GM12878 (cell line): Measurements from ENCODE around the gene RNF180.

DNA sequence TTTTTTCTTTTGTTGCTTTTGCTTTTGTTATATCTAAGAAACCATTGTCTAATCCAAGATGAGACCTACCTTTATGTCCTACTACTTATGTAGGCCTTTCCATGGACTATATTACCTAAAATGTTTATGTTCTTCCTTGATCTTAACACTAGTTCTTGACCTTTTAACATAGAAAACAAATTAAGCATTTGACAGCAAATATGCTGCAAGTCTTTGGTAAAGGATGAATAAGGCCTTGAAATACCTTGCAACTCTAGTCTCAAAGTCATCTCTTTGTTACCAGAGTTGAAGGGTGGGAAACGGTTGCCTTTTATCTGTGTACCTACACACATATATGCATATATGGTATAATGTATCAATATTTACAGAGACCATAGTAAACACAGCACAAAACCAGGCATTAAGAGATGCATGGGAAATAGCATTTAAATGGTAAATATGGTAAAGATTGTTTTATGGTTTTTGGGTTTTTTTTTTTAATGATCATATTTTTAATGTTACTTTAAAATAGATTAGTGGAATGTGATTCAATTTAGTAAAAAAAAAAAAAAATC is 16.5 kb downstream of the KIF2A start:
- RAMPAGE, long total RNA: no peak
- RRBS, 2 experiments: no CpG with 5 or more reads among the region's 1 CpG
CAGE:
- cytosol, long polyA minus RNA: no peak
- cytosol, long polyA plus RNA: no peak
- long polyA plus RNA: no peak
- nucleolus, long total RNA: no peak
- nucleus, long polyA plus RNA: no peak
- nucleus, long total RNA: no peak

DNA sequence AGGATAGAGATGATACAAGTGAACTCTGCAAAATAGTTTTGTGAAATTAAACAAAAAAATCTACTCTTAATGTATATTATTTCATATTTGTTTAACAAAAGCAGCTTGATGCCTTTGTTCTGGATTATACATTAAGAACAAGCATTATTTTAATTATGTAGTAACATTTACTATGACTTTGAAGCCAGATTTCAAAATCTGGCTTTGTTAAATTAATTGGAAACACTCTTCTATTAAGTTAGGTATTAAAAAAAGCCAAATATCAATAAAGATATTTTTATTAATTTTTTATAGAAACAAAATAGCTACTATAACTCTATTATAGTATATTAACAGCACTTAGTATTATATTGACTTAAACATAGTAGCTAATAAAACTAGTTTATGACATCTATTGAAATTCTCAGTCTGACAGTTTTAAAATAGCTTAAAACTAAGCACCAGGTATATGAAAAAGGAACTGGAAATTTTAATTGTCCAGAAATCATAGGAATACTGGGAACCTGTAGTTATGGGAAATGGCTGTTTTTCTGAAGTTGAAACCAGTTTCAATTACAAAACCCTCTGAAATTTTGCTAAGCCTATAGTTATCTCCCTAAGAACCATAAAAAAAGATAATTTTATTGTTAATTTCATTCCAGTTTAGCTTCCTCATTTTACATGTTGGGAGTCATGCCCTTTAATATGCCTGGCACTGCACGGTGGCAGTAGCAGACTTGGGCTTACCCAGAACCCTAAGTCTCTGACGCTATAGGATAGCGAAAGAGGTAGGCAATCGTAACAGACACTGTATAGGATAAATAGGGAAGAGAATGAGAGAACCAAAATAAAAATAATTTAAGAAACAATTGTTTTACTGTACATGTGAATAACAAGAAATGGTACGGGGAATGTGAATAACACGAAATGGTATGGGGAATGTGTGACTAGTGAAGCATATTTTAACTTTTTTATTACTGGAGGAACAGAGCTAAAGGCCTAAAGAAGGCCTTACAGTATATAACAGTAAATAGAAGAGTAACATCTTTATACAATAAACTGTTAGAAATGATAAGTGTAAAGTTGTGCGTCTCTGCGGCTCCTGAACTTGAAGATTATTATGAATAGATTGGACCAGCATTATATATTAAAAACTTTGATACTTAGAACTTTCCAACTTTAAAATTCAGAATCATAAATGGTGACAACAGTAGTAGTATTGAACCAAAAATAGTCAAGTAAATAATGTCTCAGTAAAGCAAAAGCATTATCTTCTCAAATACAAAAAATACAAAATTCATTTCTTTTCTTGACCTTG is 15.6 kb downstream of the DIMT1 start:
- RAMPAGE, long total RNA: no peak
- RRBS, 2 experiments: no CpG with 5 or more reads among the region's 8 CpGs
CAGE:
- cytosol, long polyA minus RNA: no peak
- cytosol, long polyA plus RNA: no peak
- long polyA plus RNA: no peak
- nucleolus, long total RNA: no peak
- nucleus, long polyA plus RNA: no peak
- nucleus, long total RNA: no peak

GRCh38 chr5:64163535-64164141 is 2.0 kb upstream of the RNF180 start:
- RAMPAGE, long total RNA: no peak
- RRBS, 2 experiments: no CpG with 5 or more reads among the region's 4 CpGs
CAGE:
- cytosol, long polyA minus RNA: no peak
- cytosol, long polyA plus RNA: no peak
- long polyA plus RNA: no peak
- nucleolus, long total RNA: no peak
- nucleus, long polyA plus RNA: no peak
- nucleus, long total RNA: no peak

DNA sequence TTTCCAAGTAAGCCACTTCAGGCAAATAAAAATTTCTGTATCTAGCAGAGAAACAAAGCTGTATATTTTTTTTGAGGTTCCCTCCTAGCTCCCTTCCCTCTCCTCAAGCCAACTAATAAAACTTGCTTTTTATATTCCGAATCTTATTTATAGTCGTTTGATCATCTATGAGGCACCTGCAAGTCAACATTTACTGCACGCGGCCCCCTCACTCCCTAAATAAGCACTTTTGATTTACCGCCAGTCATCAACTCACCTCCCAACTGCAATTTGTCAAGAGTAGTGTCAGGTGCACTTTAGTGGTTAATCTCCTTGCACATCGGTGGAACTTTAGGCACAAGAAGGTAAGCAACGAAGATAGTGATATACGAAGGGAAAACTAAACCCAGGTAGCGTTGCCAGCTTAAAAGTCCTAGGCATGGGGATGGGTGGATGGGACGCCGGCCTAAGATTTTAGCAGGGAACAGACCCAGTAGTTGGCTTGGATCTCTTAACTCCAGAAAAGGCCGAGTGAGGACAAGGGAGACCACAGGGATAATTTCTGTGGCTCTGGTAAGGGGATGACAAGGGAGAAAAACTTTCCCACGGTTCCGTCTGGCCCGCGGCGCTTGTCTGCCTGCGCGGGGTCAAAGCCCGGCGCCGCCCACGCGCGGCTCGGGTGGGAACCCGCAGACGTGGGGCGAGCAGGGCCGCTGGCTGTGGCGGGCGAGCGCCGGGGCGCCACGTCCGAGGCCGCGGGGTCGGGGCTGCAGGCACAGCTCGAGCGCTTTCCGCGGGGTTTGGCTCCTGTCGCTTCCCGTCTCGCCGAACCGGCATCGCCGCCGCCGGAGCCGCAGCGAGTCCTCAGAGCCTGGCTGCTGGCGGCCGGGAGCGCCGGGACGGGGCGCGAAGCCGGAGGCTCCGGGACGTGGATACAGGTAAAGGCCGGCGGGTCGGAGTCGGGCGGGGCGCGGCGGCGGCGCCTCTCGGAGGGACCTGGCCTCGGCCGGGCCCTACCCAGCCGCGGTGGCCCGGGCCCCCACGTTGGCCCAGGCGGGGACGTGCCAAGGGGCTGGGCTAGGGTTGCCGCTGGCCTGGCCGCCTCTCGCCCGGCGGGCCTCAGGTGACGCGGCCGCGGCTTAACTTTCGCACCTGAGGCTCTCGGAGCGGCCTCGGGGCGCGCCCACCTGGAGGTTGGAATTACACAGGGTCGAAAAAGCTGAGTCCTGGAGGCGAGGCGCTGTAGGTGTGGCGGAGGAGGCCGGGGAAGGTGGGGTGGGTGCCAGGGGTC is at the start of gene RNF180:
TSS of gene RNF180 (plus strand) at position 807 of the 1,270 bp plus-strand sequence.
- RAMPAGE, long total RNA: no peak
- RRBS, 2 experiments: 7 to 27% methylated on average over 45 to 51 of the region's 104 CpGs
CAGE:
- cytosol, long polyA minus RNA: no peak
- cytosol, long polyA plus RNA: no peak
- long polyA plus RNA: no peak
- nucleolus, long total RNA: no peak
- nucleus, long polyA plus RNA: start-site peak on the plus strand centred at position 679 of the sequence, 45 bp wide, 7 and 10 reads in 2 replicates
- nucleus, long total RNA: no peak

- RAMPAGE, long total RNA: no peak
- RRBS, 2 experiments: no CpG with 5 or more reads among the region's 2 CpGs
CAGE:
- cytosol, long polyA minus RNA: no peak
- cytosol, long polyA plus RNA: start-site peak on the plus strand at chr5:64804226-64804373, 52 and 82 reads in 2 replicates
- long polyA plus RNA: no peak
- nucleolus, long total RNA: no peak
- nucleus, long polyA plus RNA: no peak
- nucleus, long total RNA: no peak
These were observed 35.4 kb downstream of the CWC27 start for GRCh38 chr5:64804202-64804401.

DNA sequence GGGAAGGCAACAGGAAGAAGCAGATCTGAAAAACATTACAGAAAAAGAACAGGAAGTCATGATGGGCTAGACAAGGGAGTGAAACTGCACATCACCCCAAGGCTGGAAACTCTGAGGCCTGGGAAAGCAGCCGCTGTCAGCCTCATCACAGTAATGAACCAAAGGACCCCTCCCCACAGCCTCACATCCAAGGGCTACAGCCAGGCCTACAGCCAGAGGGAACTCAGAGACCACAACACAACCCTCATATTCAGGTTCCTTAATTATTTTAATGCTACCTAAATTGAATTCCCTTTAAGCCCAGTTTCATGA is 258.5 kb downstream of the CWC27 start:
- RAMPAGE, long total RNA: no peak
- RRBS, 2 experiments: no CpG with 5 or more reads among the region's 1 CpG
CAGE:
- cytosol, long polyA minus RNA: no peak
- cytosol, long polyA plus RNA: no peak
- long polyA plus RNA: no peak
- nucleolus, long total RNA: no peak
- nucleus, long polyA plus RNA: no peak
- nucleus, long total RNA: no peak

- RAMPAGE, long total RNA: no peak
- RRBS, 2 experiments: no CpG with 5 or more reads among the region's 7 CpGs
CAGE:
- cytosol, long polyA minus RNA: no peak
- cytosol, long polyA plus RNA: no peak
- long polyA plus RNA: no peak
- nucleolus, long total RNA: no peak
- nucleus, long polyA plus RNA: no peak
- nucleus, long total RNA: no peak
These were observed 44.2 kb downstream of the ERBIN start for GRCh38 chr5:65970438-65971170.

DNA sequence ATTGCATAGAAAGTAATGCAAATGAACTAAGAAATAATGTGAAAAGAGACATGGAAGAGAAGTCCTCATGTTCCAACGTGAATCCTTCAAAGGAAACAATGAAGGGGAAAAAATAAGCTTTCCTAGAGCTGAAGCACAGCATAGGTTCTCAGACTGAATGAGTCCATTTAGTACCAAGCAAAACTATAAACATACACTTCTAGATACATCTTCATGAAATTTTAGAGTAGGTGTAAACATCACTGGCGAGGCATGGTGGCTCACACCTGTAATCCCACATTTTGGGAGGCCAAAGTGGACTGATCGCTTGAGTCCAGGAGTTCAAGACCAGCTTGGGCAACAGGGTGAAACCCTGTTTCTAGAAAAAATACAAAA is 60.2 kb upstream of the SREK1 start:
- RAMPAGE, long total RNA: no peak
- RRBS, 2 experiments: no CpG with 5 or more reads among the region's 3 CpGs
CAGE:
- cytosol, long polyA minus RNA: no peak
- cytosol, long polyA plus RNA: no peak
- long polyA plus RNA: no peak
- nucleolus, long total RNA: no peak
- nucleus, long polyA plus RNA: no peak
- nucleus, long total RNA: no peak

DNA sequence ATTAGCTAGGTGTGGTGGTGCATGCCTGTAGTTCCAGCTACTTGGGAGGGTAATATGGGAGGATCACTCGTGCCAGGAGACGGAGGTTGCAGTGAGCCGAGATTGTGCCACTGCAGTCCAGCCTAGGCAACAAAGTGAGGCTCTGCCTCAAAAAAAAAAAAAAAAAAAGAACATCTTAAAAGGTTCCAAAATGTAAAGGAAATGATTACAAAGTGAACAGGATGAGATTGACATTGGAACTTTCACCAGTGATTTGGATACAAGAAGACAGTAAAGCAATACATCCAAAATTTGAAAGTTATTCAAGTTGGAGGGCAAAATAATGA is 59.9 kb upstream of the SREK1 start:
- RAMPAGE, long total RNA: no peak
- RRBS, 2 experiments: no CpG with 5 or more reads among the region's 3 CpGs
CAGE:
- cytosol, long polyA minus RNA: no peak
- cytosol, long polyA plus RNA: no peak
- long polyA plus RNA: no peak
- nucleolus, long total RNA: no peak
- nucleus, long polyA plus RNA: no peak
- nucleus, long total RNA: no peak

- RAMPAGE, long total RNA: no peak
- RRBS, 2 experiments: no CpG with 5 or more reads among the region's 2 CpGs
CAGE:
- cytosol, long polyA minus RNA: no peak
- cytosol, long polyA plus RNA: no peak
- long polyA plus RNA: no peak
- nucleolus, long total RNA: no peak
- nucleus, long polyA plus RNA: no peak
- nucleus, long total RNA: no peak
These were observed 57.0 kb upstream of the SREK1 start for GRCh38 chr5:66087039-66087606.

DNA sequence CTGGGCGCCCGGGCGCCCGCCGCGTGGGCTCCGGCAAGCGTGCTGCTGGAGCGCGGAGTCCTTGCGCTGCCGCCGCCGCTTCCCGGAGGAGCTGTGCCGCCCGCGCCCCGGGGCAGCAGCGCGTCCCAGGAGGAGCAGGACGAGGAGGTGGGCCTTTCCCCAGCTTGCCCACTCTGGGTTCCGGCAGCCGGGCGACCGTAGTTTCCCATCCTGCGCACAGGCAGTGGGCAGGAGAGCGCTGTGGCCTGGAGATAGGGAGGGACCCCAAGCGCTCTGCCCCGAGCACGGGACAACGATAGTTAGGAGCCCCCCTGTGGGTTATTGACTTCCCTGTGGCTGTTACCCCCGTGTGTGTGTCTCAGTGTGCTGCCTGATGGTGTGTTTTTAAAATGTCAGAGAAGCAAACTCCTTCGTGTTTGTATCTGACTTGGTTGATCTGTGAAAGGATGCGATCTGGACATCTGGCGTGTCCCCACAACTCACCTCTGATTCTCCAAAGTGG is 730 bp downstream of the MAST4 start:
- RAMPAGE, long total RNA: no peak
- RRBS, 2 experiments: 1 to 3% methylated on average over 16 of the region's 36 CpGs
CAGE:
- cytosol, long polyA minus RNA: no peak
- cytosol, long polyA plus RNA: no peak
- long polyA plus RNA: no peak
- nucleolus, long total RNA: no peak
- nucleus, long polyA plus RNA: no peak
- nucleus, long total RNA: no peak

- RAMPAGE, long total RNA: no peak
- RRBS, 2 experiments: no CpG with 5 or more reads among the region's 6 CpGs
CAGE:
- cytosol, long polyA minus RNA: no peak
- cytosol, long polyA plus RNA: no peak
- long polyA plus RNA: no peak
- nucleolus, long total RNA: no peak
- nucleus, long polyA plus RNA: no peak
- nucleus, long total RNA: no peak
These were observed 25.7 kb downstream of the MAST4 start for GRCh38 chr5:66621879-66622339.

GRCh38 chr5:66690564-66690958 is 94.4 kb downstream of the MAST4 start:
- RAMPAGE, long total RNA: no peak
- RRBS, 2 experiments: no CpG with 5 or more reads among the region's 4 CpGs
CAGE:
- cytosol, long polyA minus RNA: no peak
- cytosol, long polyA plus RNA: no peak
- long polyA plus RNA: no peak
- nucleolus, long total RNA: no peak
- nucleus, long polyA plus RNA: no peak
- nucleus, long total RNA: no peak

DNA sequence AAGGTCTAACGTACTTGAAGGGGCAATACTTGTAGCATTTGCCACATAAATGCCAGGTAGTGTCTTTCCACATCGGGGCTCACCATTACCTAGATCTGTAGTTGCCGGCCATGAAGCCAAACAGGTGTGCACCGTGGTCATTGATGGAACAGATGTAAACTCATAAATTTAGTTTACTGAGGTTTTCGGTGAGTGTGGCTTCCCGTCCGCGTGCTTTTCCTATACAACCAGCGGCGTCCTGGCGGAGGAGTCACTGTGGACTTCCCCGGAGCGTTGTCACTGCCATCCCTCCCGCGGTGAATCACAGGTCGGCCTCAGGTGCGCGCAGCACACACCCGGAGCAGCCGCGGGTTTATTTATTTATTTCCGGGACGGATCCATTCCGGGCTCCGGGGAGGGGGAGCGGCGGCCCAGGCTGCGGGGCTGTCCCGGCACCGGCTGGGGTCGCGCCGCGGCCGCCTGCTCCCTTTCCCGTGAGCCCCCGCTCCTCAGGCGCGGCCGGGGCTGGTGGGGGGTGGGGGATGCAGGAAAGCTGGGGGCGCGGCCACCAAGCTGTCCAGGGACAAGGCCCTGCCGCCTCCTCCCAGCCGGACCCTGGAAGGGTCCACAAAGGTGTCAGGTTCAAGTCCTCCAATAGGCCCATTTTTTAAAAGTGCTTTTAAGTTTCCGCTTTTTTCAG is 192.7 kb downstream of the CD180 start:
- RAMPAGE, long total RNA: no peak
- RRBS, 2 experiments: 2% methylated on average over 18 to 20 of the region's 45 CpGs
CAGE:
- cytosol, long polyA minus RNA: no peak
- cytosol, long polyA plus RNA: no peak
- long polyA plus RNA: no peak
- nucleolus, long total RNA: no peak
- nucleus, long polyA plus RNA: no peak
- nucleus, long total RNA: no peak

DNA sequence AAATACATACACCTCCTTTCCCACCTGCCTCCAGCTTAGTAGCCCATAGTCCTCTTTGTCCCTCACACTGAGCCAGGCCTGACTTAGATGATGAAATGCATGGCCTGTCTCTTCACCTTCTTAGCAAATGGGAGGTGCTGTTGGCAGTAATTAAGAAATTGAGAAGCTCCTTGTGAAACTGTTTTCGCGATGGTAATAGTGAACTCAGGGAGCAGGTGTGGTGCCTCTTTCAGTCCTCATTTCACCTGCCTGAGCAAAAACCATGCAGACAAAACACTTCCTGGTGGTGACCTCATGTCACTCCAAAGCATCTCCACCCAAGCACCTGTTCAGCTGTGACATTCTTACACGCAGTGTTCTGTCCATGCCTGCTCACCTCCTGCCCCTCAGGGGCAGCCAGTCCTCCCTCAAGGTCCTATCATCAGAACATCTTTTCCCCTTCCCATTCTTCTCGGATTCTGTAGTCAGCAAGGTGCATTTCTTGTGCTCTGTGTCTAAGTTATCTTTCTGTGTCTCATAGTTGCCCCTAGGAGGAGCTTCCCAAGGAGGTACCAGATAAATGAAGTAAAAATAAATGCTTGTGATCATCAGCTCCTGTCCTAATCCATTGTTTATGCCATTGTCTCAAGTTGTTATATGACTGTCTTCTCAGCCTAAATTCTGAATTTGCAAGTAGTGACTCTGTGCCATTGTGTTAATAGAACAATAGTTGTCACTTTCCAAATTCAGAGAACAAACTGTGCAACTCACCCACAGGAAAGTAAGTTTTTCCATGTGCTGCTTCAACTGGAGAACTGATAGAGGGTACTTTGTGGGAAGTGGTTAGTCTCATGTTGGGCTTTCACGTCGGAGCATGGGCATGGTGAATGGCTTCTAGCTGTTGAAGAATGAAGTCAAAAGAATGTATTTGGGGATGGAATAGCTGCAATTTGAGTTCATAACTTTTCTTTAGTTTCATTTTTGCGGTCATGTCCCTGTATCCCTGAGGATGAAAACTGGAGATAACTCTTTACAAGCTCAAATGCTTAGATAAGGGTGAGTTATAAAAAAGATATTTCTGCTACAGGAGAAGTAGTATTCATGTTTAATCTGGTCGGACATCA is 146.2 kb downstream of the CD180 start:
- RAMPAGE, long total RNA: no peak
- RRBS, 2 experiments: no CpG with 5 or more reads among the region's 8 CpGs
CAGE:
- cytosol, long polyA minus RNA: no peak
- cytosol, long polyA plus RNA: no peak
- long polyA plus RNA: no peak
- nucleolus, long total RNA: no peak
- nucleus, long polyA plus RNA: no peak
- nucleus, long total RNA: no peak

- RAMPAGE, long total RNA: no peak
- RRBS, 2 experiments: no CpG with 5 or more reads among the region's 2 CpGs
CAGE:
- cytosol, long polyA minus RNA: no peak
- cytosol, long polyA plus RNA: no peak
- long polyA plus RNA: no peak
- nucleolus, long total RNA: no peak
- nucleus, long polyA plus RNA: no peak
- nucleus, long total RNA: no peak
These were observed 129.7 kb downstream of the CD180 start for GRCh38 chr5:67066867-67067375.

DNA sequence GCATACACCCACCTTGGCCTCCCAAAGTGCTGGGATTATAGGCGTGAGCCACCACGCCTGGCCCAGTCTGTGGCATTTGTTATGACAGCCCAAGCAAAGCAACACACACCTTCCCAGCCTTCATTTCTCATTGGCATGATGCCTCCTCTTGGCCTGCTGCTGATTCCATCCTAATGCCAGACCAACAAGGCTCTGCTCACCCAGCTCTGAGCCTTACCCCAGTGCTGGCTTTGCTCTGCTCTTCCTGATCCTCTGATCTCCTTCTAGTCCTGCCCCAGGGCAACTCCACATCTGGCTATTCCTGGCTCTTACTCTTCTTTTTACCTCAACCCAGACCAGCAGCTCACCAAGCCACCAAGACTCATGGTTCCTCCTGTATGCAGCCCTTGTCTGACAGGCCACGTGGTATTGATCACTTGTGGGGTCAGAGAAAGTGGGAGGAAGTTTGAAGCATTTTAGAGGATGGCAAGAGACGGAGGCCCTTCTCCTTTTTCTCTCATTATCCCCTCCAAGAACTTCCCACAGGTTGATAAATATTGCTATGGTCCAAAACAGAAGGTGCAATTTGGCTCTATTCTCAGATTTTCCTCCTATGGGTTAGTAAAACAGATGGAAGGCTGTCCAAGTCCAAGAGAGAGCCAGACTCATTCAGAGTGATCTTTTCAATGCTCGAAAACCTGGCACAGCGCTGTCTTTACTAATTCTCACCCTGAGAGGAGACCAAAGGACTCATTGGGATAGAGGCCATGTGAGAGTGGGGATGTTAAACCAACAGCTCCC is 955 bp downstream of the CD180 start:
- RAMPAGE, long total RNA: no peak
- RRBS, 2 experiments: no CpG with 5 or more reads among the region's 6 CpGs
CAGE:
- cytosol, long polyA minus RNA: no peak
- cytosol, long polyA plus RNA: no peak
- long polyA plus RNA: no peak
- nucleolus, long total RNA: no peak
- nucleus, long polyA plus RNA: no peak
- nucleus, long total RNA: no peak

GRCh38 chr5:67475250-67475982 is 278.8 kb upstream of the CD180 start:
- RAMPAGE, long total RNA: no peak
- RRBS, 2 experiments: no CpG with 5 or more reads among the region's 8 CpGs
CAGE:
- cytosol, long polyA minus RNA: no peak
- cytosol, long polyA plus RNA: no peak
- long polyA plus RNA: no peak
- nucleolus, long total RNA: no peak
- nucleus, long polyA plus RNA: no peak
- nucleus, long total RNA: no peak

DNA sequence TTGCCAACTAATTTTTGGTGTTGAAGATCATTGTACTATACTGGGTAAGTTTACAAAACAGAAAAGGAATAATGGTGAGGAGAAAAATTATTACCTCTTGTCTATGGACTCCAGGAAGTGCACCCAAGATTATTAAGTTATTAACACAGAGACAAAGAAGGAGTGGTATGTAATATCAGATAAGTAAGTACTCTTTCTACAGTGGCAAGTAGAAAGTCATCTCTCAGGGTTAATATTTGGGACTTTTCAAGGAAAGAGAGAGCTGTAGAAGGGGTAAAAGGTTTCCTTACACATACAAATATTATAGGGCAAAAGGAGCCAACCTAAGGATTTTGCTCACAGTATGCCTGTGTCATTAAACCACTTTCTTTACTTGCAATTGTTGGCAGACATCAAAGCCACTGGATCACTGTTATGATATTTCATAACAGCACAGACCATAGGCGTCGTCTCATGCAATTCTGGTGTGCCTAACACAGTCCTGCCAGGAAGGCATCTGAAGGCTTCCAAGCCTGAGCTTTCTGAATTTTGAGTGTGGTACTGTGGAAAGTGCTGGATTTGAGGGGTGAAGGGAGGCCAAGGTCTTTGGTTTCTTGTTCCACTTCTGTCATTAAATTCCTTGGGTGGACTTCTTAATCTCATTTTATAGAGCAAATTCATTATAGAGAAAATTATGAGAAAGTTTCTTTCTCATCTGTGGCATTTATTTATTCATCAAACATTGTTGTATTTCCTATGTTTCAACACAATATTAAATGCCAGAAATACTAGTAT is 441.5 kb upstream of the PIK3R1 start:
- RAMPAGE, long total RNA: no peak
- RRBS, 2 experiments: no CpG with 5 or more reads among the region's 2 CpGs
CAGE:
- cytosol, long polyA minus RNA: no peak
- cytosol, long polyA plus RNA: no peak
- long polyA plus RNA: no peak
- nucleolus, long total RNA: no peak
- nucleus, long polyA plus RNA: no peak
- nucleus, long total RNA: no peak

DNA sequence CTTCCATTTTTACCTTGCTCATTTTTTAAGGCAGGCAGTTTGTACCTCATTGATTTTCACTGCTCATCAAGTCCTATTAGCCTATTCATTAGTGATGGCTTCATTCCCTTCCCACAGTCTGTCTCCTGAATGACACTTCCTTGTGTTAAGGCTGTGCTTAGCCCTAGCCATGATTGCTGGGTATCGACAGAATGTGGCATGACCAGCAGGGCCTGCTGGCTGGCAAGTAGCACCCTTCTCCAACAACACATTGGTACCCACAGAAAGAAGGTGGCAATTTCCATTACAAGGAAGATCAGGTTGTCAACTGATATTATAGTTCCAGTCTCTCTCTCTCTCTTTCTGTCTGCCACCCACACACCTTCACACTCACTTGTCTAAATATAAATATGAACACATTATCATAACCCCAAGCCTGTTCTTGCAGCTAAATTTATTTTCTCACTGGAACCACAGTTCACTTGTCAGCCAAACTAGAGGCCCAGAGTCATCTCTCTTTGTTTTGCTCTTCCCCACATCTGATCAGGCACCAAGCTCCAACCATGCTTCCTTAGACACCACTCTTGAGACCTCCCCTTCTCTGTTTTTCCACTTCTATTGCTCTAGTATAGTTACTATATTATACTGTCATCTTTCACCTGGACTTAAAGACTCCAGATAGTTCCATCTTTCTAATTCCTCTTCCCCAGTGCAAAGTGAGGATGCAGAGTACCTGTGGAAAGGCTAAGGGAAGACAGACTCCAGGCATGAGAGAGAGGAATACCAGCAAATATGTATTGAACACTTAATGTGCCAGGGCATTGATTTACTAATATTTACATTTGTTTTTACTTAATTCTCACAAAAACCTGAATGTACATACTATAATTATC is 408.0 kb upstream of the PIK3R1 start:
- RAMPAGE, long total RNA: no peak
- RRBS, 2 experiments: no CpG with 5 or more reads among the region's 1 CpG
CAGE:
- cytosol, long polyA minus RNA: no peak
- cytosol, long polyA plus RNA: no peak
- long polyA plus RNA: no peak
- nucleolus, long total RNA: no peak
- nucleus, long polyA plus RNA: no peak
- nucleus, long total RNA: no peak